IMR-90 (cell line): ENCODE measurements around a stretch of chr12.

DNA sequence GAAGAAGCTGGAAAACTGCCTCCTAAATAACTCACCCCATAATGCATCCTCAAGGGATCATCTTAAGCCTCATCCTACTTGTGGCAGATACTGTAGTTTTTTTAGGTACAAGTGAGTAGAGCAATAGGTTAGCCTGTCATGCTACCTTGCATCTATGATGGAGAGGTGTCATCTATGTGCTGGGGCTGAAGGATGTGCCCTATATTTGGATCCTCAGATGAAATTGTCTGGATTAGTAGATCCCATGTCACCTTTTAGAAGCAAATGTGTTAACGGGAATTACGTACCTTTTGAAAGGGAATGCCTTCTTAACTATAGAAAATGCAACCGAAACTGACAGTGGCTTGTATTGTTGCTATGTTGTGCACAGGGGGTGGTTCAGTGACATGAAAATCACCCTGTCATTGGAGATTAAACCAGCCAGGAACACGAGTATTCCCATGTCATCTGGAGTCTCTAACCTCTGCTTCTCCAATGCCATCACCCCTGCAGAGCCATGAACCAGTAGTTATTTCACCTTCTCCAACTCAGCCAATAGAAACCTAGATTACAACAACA is 110.2 kb downstream of the METTL25 start:
- RRBS: no CpG with 5 or more reads among the region's 4 CpGs
CAGE:
- cytosol, long polyA plus RNA: no peak
- long polyA plus RNA: no peak
- nucleus, long polyA plus RNA: no peak

DNA sequence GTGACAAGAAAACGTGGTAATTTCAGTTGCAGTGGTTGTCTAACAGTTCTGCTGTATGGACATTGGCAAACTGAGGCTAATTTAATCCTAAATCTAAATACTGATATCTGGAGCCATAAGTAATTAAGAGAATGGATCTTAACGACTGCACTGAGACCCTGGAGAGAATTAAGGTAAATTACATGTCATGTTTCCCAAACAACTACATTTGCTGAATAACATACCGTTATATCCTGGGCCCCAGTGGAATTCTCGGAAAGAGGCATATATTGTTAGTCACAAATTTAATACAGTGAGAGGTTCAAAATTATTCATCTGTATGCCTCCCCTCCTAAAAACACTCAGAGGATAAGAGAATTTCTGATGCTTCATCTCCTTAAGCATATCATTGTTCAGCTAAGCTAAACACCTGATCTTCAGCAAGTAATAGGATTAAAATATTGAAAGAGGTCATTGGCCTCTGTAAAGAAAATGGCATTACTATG is 970.4 kb downstream of the TMTC2 start:
- RRBS: no CpG with 5 or more reads among the region's 4 CpGs
CAGE:
- cytosol, long polyA plus RNA: no peak
- long polyA plus RNA: no peak
- nucleus, long polyA plus RNA: no peak

DNA sequence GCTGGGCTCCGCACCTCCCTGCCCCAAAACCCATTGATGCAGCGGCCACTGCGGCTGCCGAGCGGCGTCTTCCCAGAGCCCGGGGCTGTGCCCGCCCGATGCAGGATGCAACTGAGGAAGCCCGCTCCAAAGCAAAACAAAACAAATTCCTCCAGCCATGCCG is 235 bp upstream of the SLC6A15 start:
- RRBS: no CpG with 5 or more reads among the region's 11 CpGs
CAGE:
- cytosol, long polyA plus RNA: no peak
- long polyA plus RNA: no peak
- nucleus, long polyA plus RNA: no peak

- RRBS: no CpG with 5 or more reads among the region's 2 CpGs
CAGE:
- cytosol, long polyA plus RNA: no peak
- long polyA plus RNA: no peak
- nucleus, long polyA plus RNA: no peak
Observed at GRCh38 chr12:84986200-84986520, 49.9 kb downstream of the TSPAN19 start.

- RRBS: no CpG with 5 or more reads among the region's 2 CpGs
CAGE:
- cytosol, long polyA plus RNA: no peak
- long polyA plus RNA: no peak
- nucleus, long polyA plus RNA: no peak
Observed at GRCh38 chr12:85055501-85055980, 19.4 kb downstream of the LRRIQ1 start.

GRCh38 chr12:86264307-86265040 is 8.3 kb upstream of the MGAT4C start:
- RRBS: 23% methylated on average over 4 of the region's 27 CpGs
CAGE:
- cytosol, long polyA plus RNA: no peak
- long polyA plus RNA: no peak
- nucleus, long polyA plus RNA: no peak

- RRBS: 16% methylated on average over 5 of the region's 20 CpGs
CAGE:
- cytosol, long polyA plus RNA: no peak
- long polyA plus RNA: no peak
- nucleus, long polyA plus RNA: no peak
Observed at GRCh38 chr12:86265041-86265616, 8.9 kb upstream of the MGAT4C start.

DNA sequence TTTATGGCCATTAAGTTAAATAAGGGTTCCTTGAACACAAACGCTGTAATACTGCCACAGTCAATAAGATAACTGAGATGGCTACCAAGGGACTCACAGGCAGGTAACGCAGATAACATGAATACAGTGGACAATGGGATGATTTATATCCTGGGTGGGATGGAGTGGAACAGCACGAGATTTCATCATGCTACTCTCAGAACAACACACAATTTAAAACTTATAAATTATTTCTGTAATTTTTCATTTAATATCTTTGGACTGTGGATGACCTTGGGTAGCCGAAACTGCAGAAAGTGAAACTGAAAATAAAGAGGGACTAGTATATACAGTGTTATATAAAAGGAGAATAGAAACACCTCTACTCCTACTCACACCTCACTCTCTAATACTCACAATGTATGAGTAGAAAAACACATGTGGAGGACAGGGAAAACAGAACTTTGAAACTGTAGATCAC is 367.3 kb downstream of the C12orf50 start:
- RRBS: no CpG with 5 or more reads among the region's 4 CpGs
CAGE:
- cytosol, long polyA plus RNA: no peak
- long polyA plus RNA: no peak
- nucleus, long polyA plus RNA: no peak

- RRBS: no CpG with 5 or more reads among the region's 5 CpGs
CAGE:
- cytosol, long polyA plus RNA: no peak
- long polyA plus RNA: no peak
- nucleus, long polyA plus RNA: no peak
Observed at GRCh38 chr12:88371383-88371743, 208.9 kb downstream of the KITLG start.

GRCh38 chr12:88419051-88419415 is 161.2 kb downstream of the KITLG start:
- RRBS: no CpG with 5 or more reads among the region's 6 CpGs
CAGE:
- cytosol, long polyA plus RNA: no peak
- long polyA plus RNA: no peak
- nucleus, long polyA plus RNA: no peak

DNA sequence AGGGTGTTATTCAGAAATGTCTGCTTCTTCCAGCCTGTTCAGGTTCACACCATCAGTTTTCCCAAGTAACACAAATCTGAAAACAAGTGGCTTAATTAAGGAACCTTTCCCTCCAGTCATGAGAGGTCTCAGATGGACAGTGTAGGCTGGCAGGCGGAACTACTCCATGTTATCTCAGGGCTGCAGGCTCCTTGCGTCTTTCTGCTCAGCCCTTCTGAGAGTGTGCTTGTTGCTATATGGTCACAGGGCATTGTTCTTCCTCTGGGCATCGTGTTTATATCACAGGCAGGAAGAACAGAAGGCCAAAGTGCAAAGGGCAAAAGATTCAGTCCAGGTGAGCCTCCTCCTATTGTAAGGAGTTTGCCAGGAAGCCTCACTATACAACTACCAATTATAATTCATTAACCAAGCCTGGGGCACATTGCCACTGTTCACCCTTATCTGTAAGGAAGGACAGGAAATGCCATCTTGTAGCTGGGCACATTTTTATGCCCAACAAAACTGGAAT is 195.4 kb upstream of the KITLG start:
- RRBS: no CpG with 5 or more reads among the region's 3 CpGs
CAGE:
- cytosol, long polyA plus RNA: no peak
- long polyA plus RNA: no peak
- nucleus, long polyA plus RNA: no peak

- RRBS: no CpG with 5 or more reads among the region's 5 CpGs
CAGE:
- cytosol, long polyA plus RNA: no peak
- long polyA plus RNA: no peak
- nucleus, long polyA plus RNA: no peak
Observed at GRCh38 chr12:89382229-89382724, 30.0 kb upstream of the DUSP6 start.

- RRBS: no CpG with 5 or more reads among the region's 5 CpGs
CAGE:
- cytosol, long polyA plus RNA: no peak
- long polyA plus RNA: no peak
- nucleus, long polyA plus RNA: no peak
Observed at GRCh38 chr12:89540503-89541104, 14.8 kb upstream of the POC1B start.

DNA sequence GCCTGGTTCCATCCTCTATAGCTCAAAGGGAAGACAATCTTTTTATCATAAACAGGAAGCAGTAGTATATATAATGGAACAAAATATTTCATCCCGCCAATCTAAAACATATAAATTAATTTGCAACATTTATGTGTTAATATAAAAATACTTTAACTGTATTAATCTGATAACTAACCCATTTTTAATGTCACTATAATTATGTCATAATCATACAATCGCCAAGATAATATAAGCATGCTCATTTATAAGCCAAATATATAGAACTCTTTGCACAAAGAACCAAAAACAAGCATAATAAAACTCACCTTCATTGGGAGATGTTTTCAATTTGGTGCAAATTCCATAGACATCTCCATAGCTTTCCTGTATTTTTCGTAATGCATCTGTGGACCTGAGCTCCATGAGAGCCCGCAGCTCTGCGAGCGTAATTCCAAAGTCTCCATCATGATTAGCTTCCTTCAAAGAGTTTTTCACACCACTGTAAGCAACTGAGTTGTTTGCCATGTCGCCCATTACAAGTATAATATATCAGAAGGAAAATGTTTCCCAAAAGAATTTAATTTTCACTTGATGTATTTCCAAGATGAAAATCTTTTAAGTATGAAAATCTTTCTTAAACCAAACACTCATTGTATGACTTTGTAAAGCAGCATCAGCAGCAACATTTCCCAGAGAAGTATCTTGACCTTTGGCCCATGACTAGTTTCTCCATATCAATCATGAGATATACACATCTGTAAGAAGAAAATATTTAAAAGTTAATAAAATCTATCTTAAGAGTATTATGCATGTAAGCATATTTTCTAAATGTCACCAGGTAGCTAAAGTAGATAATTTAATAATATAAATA is 53.0 kb downstream of the ATP2B1 start:
- RRBS: no CpG with 5 or more reads among the region's 7 CpGs
CAGE:
- cytosol, long polyA plus RNA: no peak
- long polyA plus RNA: no peak
- nucleus, long polyA plus RNA: no peak

- RRBS: no CpG with 5 or more reads among the region's 6 CpGs
CAGE:
- cytosol, long polyA plus RNA: no peak
- long polyA plus RNA: no peak
- nucleus, long polyA plus RNA: no peak
Observed at GRCh38 chr12:89862639-89863264, 154.1 kb upstream of the ATP2B1 start.

DNA sequence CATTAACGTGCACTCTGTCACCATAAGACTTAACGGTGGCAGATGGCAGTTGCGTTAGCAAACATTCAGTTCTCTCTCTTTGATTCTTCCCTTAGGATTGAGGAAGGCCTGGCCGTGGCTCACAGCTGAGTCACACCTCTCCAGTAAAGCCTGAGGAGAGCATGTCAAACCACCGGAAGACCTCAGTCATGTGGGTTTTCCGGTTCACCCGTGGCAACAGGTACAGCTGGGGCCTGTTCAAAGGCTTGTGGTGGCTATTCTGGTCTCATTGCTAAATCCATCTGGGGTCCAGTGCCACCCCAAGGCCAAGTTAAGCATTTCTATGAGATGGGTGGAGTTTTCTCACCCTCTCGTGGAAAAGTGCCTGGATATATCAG is 545.1 kb upstream of the ATP2B1 start:
- RRBS: no CpG with 5 or more reads among the region's 8 CpGs
CAGE:
- cytosol, long polyA plus RNA: no peak
- long polyA plus RNA: no peak
- nucleus, long polyA plus RNA: no peak

DNA sequence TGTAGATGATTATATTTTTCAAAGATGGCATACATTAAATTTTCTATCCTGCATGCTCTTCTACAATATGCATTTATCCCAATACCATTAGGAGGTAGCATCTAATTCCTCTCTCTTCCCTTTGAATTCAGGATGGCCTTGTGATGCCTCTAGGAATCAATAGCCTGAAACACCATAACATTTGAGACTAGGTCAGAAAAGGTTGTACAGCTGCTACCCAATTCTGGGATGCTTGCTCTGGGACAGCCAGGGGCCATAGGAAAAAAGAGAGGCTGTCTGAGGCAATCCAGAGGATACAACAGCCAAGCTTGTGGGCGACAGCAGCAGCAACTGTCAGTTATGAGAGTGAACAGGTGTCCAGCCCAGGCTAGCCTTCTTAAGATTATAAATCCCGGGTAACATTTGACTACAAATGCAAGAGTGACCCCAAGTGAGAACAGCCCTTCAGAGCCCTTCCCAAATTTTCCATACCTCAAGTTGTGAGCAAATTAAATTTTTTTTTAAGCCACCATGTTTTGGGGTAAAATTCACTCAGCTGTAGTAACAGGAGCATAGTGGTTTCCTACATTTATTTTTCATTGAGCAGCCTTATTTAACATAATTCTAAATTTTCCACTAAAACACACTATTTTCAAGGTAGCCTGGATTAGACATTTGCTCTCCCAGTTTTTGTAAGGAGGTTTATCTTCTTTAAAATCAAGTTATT is 11.1 kb downstream of the DCN start:
- RRBS: no CpG with 5 or more reads among the region's 2 CpGs
CAGE:
- cytosol, long polyA plus RNA: no peak
- long polyA plus RNA: no peak
- nucleus, long polyA plus RNA: no peak

- RRBS: no CpG with 5 or more reads among the region's 2 CpGs
CAGE:
- cytosol, long polyA plus RNA: no peak
- long polyA plus RNA: no peak
- nucleus, long polyA plus RNA: no peak
Observed at GRCh38 chr12:91173037-91173804, 9.4 kb downstream of the DCN start.

DNA sequence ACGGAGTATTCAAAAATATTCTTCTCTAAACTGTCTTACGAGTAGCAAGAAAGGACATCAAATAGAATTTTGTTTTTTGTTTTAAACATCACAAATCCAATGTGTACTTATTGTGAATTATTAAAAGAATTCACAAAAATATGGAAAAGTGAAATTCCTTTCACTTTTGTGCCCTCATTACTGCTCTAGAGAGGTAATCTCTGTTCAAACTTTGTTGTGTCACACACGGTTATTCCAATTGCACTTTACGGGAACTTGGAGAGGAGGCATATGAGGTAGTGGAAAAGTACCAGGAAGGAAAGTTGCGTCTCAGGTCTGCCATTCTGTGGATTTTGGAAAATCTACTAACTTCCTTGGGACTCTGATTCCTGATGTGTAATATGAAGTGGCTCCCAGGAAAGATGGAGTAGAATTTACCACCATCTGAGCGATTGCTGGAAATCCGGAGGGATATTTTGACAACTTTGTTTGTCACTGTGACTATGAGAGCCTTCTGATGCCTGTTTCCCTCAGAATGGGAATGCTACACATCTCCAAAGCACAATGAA is 90.9 kb upstream of the DCN start:
- RRBS: no CpG with 5 or more reads among the region's 7 CpGs
CAGE:
- cytosol, long polyA plus RNA: no peak
- long polyA plus RNA: no peak
- nucleus, long polyA plus RNA: no peak

- RRBS: no CpG with 5 or more reads among the region's 2 CpGs
CAGE:
- cytosol, long polyA plus RNA: no peak
- long polyA plus RNA: no peak
- nucleus, long polyA plus RNA: no peak
Observed at GRCh38 chr12:91327234-91327530, 144.6 kb upstream of the DCN start.